ENCODE measurements around the genes RNF212B and PABPN1.

DNA sequence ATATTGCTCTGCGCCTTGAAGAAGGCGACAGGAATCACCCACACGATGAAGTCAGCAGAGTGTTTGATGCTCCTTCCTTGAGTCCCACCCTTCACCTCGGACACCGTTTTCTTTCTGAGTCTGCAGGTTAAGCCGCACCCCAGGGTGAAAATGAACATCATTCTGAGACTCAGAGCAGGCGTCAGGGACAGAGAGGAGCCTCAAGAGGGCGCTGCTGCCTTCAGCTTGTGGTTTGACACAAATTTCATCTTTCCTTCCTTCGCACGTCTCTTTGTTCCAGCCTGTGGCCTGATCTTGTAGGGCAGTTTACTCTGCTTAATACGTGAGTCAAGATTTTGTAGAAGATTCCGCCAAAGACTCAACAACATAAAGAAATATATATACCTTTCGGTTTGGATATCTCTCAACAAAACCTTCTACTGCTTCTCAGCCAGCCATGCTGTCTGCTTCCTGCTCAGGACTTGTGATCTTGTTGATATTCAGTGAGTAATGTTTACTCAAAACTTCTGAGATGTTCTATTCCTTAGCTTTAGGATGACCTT lies 329.2 kb upstream of the OR4E1 start:
- PRO-cap, result no peak

GRCh38 chr14:22070228-22070760 lies 396.7 kb upstream of the OR4E1 start:
- PRO-cap, result no peak

DNA sequence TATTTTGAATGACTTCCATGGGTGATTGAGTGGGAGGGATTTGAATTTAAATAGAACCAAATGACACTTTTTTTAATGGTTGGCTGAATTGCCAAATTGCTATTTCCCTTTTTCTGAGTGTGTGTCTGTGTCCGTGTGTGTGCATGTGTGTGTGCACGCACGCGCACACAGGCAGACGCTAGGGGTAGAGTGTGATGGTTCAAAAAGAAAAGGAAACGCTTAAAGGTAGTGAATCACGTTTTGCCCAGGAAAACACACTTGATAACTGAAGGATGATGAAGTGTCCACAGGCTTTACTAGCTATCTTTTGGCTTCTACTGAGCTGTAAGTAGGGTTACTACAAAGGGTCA lies 362.6 kb downstream of the DAD1 start:
- PRO-cap, result no peak

DNA sequence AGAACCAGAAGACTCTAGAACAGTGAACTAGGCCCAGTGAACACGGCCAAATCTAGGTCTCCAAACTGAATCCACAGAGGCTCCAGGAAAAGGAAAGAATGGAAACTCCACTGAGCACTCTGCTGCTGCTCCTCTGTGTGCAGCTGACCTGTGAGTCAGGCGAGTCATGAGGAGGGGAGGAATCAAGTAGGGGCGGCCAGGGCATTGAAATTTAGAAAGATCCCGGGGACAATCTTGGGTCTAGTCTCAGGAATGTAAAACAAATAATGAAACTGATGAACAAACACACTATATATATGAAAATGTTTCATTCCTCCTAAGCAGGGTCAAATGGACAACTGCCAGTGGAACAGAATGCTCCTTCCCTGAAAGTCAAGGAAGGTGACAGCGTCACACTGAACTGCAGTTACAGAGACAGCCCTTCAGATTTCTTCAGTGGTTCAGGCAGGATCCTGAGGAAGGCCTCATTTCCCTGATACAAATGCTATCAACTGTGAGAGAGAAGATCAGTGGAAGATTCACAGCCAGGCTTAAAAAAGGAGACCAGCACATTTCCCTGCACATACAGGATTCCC lies 323.3 kb downstream of the DAD1 start:
- PRO-cap, result no peak

DNA sequence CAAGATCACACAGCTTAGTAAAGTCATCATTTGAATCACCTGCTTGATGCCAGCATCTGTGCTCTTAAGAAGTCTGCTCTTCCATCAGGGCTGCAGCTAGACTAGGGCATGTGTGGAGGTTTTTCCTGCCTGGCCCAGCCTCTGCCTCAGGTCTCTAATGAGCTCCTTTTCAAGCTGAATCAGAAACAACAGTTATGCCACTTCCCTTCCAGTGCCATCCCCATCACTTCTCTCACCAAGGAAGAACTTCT lies 136.5 kb downstream of the DAD1 start:
- PRO-cap, result no peak

GRCh38 chr14:22489116-22489694 lies 99.8 kb downstream of the DAD1 start:
- PRO-cap, result no peak

DNA sequence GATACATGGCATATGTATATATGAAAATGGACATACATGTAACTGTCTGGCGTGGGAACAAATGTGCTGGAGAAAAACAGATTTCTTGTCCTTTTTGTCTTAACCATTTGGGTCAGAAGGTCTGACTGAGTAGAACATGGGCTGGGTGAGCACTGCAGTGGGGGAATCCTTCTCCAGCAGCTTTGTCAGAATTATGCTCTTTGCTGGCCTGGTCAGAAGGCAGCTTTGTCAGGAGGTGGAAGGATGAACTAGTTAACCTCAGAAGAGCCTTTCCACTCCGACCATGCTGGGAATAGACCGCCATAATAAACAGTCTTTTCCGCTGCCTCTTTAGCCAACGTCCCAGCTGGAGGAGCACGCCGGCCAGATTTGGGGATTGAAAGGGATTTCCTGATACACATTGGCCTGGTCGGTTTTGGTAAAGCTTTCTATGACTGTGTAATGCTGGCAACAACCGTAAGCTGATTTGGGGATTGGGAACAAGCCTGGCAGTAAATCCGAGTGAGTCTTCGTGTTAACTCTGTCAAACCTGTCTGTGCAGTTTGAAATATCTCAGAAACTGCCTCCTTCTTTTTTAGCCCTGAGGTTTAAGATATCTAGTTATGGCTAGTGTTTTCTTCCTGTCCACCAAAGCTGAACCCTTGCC lies 87.1 kb downstream of the DAD1 start:
- PRO-cap, result no peak

- PRO-cap, result no peak
Measured at GRCh38 chr14:22510412-22510761, 78.6 kb downstream of the DAD1 start.

DNA sequence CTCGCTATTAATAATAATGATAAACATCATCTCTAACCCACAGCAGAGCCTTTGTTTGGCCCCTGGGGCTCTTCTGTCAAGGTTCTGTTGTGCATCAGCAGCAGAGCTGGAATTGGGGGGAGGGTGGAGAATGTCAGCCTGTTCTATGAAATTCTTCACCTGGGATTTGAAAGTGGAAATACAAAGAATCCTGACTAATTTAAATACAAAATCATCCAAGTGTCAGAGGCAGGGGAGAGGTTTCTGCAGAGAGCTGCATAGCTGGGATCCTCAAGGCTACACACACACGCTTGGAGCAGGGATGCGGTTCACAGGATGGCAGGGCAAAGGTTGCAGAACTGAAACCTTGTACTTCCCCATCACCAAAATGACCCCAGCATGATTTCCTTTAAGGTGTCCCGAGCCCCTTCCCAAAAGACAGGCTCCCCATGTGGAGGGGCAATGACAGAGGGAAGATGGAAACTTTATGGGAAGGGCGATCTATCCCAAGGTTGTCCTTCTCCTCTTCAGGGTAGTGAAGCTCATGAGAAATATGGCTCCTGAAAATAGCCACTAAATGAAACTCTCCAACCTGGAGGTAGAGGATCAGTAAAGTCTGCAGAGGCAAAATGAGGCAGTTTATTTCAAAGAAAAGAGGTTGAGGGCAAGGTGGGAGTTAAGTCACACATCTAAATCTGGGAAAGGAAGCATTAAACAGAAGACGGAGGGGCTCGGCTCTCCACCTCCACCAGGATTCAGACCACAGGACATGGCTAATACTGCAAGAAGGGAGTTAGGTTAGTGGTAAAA lies 71.6 kb downstream of the DAD1 start:
- PRO-cap, result no peak

DNA sequence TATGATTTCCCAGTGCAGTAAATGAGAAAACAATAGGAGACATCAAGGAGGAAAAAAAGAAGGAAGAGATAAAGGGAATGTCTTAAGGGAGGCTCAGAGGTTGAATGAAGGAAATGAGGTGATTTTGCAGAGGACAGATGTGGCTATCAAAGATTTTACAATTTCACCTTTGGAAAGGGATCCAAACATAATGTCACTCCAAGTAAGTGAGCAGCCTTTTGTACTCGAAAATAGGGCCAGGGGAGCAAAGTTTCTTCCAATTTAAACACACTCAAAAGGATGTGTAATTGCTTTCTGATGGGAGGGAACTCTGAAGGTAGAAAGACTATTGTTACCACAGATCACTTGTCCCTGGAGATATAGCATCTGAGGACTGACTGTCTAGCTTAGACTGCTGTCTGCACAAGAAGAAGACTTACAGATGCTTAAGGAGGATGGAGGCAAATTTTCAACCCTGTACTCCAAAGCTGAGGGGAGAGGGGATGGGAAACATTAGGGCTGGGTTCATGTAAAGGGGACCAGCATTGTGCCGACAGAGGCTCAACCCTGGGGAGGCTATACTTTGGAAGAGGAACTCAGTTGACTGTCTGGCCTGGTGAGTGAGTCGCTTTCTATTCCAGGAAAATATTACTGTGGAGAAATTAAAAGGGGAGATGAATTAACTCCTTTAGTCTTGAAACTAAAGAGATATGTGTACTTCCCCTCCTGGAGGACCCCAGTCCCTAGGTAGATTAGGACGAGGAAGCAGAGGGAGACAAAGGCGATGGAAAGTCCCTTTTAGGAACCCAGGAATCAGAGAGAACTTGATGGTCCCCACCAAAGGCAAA lies 63.7 kb downstream of the DAD1 start:
- PRO-cap, result no peak

DNA sequence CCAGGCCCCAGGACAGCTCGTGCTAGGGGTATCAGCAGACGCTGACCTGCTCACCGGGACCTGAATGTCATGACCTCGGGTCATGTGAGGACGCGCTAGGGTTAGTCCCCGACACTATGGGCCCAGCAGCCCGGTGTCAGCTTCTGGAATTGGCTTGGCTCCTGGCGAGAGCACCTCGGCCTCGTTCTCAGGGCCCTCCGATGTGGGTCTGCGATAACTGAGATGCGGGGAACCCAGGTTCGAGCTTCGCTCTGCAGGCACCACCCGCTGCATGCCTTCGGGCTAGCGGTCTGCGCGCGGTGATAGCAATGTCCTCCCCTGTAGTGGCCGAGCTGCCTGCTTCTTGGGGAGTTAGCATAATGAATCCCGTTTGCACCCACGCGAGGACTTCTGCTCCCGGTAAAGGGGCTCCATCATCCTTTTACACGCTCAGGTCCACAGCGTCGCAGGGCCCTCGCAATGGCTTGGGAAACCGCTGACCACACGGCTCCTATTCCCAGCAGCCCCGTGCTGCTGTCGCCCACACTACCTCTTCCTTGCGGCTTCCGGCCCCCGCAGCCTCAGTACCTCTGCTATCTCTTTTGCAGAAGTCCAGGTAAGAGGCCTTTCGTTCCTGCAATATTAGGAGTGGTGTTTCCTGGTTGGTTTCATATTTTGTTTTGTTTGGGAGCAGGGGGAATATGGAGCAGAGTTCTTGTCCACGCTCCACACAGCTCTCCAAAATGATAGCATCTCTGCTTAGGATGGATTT lies 502 bp downstream of the OXA1L start:
- PRO-cap, result bidirectional peak, plus-strand start at position 432 of the sequence, minus-strand start at position 325 of the sequence

- PRO-cap, result bidirectional peak, plus-strand start at chr14:22823504, minus-strand start at chr14:22823273
Measured at GRCh38 chr14:22823138-22823920, 6.4 kb upstream of the MRPL52 start.

DNA sequence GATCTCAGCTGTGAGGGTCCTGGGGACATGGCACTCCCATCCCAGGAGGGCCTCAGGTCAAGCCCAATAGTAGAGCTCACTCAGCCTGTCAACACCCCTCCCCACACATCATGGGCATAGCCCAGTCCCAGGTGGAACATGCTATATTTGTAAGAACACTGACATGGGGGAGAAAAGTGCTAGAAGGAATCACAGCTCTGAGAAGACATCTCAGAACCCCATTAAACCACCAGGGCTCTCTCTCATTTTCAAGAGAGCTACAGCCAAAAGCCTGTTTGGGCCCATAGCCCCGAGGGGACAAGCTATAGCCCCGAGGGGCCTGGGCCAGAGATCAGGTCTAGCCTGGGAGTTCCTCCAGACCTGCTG lies 4.6 kb downstream of the MMP14 start:
- PRO-cap, result no peak

DNA sequence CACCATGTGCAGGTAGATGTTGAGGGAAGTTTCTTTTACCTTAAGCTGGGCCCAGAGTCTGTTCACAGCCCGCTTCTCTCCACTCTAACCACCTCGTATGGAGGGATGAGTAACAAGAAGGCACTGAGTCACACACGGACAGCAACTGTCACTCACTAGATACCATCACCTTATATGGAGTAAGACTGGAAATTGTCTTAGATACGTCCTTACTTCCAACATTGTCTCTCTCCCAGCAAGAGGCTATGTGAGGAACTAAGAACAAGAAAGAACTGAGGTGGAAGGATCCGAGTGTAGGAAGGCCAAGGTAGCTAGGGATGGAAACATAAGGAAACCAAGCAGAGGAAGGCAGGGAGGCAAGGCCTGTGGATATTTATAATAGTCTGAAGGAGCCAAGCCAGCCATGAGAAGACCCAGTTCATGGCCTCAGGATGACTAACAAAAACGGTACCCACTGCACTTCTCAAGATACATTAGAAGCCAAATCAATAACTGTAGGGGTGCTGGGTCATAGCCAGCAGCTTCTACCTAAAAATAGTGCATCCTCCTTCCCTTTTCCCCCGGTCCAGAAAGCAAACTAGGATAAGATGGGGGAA lies 15.5 kb downstream of the REM2 start:
- PRO-cap, result no peak

DNA sequence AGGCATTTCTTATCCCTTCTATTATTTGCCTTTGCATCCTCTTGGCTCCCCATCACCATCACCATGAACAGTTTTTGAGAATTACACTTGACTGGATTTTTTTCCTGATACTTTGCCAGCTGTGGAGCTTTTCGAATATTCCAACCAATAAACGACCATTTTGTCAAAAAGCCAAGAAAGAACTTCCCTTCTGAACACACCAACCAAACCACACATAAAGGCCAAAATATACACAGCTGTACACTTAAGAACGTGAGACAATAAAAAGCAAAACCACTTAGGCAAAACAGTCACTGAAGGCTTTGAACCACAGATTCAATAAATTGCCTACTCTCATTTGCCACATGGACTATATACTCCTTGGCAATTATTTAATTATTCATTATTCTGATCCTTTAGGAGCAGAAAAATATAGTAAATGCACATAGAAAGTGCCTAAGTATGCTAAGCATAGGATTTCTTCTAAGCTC lies 1.1 kb downstream of the C14orf93 start:
- PRO-cap, result no peak

GRCh38 chr14:23056521-23056720 lies 899 bp downstream of the CDH24 start:
- PRO-cap, result no peak

DNA sequence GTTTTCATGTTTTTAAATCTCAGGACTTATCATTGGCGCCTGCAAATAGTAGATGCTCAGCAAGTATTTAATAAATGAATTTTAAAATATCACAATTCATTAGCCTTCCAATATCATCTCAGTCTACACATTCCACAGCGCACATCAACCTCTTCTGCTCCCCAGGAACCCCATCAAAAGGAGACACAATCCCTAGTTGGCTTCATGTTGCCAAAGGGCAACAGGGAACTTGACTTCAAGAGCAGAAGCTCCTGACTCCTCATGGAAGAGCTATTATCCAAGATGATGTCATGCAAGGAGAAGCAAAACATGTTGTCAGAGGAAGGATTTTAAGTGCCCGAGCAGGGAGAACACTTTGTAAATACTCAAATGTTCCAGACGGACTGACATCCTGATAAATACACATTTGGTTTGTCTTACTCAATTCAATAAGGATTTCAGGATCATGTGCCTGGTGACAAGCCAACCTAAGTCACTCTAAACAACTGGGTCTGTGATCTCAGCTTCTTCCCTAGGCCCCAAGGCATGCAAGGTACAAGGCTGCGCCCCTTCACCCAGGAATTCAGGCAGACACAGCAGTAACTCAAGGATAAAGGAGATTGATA lies 26.6 kb upstream of the CEBPE start:
- PRO-cap, result no peak

- PRO-cap, result no peak
Measured at GRCh38 chr14:23237546-23238273, at the start of gene RNF212B. Gene RNF212B (plus strand): TSS chr14:23237936.

DNA sequence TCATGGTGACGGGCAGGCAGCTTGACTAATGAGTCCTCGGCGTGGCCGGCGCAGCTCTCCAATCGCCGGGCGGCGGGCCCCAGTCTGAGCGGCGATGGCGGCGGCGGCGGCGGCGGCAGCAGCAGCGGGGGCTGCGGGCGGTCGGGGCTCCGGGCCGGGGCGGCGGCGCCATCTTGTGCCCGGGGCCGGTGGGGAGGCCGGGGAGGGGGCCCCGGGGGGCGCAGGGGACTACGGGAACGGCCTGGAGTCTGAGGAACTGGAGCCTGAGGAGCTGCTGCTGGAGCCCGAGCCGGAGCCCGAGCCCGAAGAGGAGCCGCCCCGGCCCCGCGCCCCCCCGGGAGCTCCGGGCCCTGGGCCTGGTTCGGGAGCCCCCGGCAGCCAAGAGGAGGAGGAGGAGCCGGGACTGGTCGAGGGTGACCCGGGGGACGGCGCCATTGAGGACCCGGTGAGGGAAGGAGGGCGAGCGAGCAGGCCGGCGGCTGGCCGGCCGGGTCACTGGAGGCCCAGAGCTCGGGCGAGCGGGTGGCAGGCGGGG lies at the start of gene PABPN1:
TSS of gene PABPN1 (plus strand) at position 82 of the 535 bp plus-strand sequence.
- PRO-cap, result bidirectional peak, plus-strand start at position 82 of the sequence, minus-strand start outside the sequence; bidirectional peak, plus-strand start at position 437 of the sequence, minus-strand start at position 497 of the sequence

- PRO-cap, result no peak
Measured at GRCh38 chr14:23324821-23325691, 3.8 kb downstream of the PABPN1 start.

Data from Calu3 (cell line).